Natural killer cell (primary cell): Measurements from ENCODE around the gene RGS10.

DNA sequence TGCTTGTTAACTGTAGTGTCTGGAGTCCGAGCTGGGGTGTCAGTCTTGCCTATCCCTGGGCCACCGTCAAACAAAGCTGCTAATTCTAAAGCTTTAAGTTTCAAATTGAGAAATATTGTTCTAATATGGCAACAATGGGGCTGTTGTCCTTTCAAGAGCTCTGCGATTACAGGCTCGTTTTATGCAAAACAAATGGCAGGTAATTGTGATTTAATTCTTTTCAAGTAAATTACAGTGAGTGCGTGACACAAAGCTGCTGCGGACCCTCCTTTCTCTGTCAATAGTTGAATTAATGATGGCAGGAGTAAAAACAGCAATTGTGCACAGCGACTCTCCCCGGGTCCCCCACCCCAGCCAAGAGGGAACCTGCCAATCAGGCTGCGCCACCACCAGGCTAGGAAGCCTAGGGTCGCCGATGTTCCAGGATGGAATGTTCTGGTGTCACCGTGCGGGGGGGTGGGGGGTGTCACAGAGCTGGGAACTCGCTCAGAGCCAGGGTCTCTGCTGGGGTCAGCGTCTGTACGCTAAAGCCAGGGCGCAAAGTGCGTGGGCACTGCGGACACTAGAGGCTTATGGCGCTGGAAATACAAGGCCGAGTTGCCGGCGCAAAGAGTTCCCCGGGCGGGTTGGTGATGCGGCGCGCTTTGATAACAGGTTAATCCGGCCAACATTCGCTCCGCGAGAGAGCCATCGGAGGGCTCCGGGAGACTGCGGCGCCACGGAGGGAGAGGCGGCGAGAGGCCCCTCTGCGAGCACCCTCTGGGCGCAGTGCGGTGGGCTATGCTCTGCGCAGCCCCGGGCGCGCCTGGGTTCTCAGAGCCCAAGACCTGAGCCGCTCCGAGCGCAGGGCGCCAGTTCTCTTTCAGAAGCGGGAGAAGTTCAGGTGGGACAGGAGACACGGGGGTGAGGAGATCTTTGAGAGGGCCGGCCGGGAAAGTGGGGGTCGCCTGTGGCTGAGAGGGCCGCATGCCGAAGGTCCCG lies 192.2 kb downstream of the EMX2 start:
- PRO-cap = no peak

- PRO-cap = no peak
Observed at GRCh38 chr10:118209261-118209806, 132.8 kb downstream of the FAM204A start.

DNA sequence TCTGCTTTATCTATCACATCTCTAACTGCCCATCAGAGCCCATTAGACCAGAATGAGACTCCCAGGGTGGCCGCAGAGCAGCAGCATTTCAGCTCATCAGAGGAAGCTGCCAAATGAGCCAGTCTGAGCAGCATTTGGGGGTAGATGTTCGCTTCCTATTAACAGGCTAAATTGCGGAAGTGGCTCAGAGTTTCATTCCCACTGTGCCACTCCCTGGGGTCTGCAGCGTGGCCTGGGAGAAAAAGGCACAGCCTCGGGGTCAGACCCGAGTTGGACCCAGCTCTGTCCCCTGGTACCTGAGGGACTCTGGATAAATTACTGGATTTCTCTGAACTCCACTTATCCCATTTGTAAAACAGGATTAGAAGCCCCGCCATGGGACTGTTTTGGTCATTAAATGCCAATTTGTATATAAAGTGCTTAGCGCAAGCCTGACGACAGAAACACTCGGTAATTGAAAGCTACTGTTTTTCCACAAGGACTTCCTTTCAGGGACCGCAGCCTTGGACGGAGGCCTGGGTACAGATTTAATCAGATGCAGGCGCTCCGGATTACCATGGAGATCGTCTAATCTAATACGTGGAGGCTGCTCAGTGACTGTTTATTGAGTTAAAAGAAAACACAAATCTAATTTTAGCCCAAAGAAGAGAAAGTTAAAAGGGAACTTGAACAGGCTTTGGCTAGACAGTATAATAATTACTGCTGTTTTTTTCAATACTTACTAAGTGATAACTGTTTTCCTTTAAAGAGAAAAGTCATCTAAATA lies 73.8 kb upstream of the PRLHR start:
- PRO-cap = no peak

DNA sequence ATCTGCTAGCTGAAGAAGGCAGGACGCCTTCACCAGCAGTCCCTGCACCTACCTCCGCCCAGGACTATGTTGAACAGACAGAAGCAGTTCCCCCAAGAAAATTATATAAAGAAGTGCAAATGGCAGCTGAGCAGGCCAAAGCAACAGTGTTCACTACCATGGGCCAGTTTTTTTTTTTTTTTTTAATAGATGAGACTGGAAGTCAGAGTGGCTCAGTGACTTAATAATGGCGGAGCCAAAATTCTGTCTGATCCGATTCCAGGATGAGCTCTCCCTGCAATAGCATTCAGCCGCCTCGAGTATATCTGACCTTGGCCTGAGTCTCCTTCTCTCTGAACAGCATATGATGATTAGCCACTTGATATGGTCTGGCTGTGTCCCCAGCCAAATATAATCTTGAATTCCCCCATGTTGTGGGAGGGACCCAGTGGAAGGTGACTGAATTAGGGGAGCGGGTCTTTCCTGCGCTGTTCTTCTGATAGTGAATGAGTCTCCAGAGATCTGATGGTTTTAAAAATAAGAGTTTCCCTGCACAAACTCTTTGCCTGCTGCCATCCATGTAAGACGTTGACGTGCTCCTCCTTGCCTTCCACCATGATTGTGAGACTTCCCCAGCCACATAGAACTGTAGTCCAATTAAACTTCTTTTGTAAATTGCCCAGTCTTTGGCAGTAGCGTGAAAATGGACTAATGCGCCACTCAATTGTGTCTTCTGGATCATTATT lies 76.8 kb upstream of the PRLHR start:
- PRO-cap = no peak

DNA sequence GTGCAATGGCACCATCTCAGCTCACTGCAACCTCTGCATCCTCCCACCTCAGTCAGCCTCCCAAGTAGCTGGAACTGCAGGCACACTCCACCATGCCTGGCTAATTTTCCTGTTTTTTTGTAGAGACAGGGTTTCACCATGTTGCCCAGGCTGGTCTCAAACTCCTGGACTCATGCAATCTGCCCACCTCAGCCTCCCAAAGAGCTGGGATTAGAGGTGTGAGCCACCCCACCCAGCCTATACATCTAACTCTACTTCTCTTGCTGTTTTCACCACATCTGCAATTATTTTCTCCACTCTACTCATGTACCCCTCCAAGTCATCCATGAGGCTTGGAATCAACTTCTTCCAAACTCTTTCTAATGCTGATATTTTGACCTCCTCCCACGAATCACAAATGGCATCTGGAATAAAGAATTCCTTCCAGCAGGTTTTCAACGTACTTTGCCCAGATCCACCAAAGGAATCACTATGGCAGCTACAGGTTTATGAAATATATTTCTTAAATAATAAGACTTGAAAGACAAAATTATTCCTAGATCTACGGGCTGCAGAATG lies 23.0 kb downstream of the NANOS1 start:
- PRO-cap = no peak

DNA sequence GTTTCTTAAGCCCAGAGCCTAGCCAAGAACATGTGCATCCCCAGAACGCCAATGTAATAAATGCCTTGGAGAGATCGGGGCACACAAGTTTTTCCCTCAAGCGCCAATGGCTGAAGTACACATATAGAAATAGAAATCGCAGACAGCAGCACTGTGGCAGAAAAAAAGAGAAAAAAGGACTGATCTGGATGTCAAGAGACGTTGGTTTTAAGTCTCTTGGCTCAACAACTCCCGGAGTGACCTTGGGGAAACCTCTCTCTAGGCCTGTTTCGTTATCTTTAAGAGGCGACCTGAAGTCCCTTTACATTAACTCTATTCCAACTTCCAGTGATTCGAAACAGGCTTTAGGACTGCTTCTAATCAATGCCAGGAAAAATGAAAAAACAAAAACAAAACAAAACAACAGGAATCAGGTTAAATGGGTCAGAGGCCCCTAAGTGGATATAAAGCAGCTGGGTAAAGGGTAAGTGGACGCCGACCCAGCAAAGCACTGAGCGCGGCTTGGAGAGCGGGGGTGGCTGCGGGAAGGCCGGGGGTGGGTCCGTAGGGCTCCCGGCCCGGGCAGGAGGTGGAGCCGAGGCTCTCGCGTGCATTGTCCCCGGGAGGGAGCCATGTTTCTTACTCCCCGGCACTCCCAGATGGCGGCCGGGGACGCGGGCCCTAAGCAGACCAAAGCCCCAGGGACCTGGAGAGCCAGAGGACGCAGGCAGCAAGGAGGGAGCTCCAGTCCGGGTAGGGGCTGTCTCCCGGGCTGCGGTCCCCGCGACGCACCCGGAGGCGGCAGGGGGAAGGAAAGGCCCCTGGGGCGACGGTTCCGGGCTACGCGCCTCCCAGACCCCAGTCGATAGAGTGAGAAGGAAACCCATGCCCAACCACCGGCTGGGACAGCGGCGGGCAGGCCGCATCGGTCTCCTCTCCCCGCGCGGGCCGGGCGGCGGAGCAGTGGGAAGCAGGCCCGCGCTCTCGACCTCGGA lies 721 bp downstream of the EIF3A start:
- PRO-cap = bidirectional peak, plus-strand start at position 631 of the sequence, minus-strand start at position 492 of the sequence; bidirectional peak, plus-strand start at position 871 of the sequence, minus-strand start at position 851 of the sequence

DNA sequence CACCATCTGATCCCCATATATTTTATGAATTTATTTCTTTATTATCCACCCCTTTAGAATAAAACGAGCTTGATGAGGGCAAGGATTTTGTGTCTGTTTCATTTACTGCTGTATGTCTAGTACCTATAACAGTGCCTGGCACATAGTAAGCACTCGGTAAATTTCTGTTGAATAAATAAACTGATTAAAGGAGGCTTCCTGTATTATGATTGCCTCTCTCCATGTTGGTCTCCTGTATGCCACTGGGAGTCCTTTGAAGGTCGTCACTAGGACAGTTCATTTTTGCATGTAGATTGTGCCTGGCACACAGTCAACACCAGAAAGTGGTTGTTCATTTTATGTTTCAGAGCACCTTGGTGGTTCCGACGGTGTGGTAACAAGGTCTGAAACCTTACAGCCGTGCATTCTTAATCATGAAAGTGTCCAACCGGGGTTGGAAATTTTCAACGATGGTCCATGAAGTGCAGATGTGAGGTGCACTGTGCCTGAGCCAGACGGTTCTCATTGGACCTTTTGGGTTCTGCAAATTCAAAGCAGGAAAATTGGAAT lies 9.7 kb upstream of the EIF3A start:
- PRO-cap = unidirectional peak, plus-strand start at position 346 of the sequence; unidirectional peak, plus-strand start at position 438 of the sequence

GRCh38 chr10:119113723-119114427 lies 10.0 kb downstream of the DENND10 start:
- PRO-cap = no peak

- PRO-cap = no peak
Observed at GRCh38 chr10:119296582-119297123, 89.3 kb downstream of the GRK5 start.

- PRO-cap = no peak
Observed at GRCh38 chr10:119315016-119315587, 107.7 kb downstream of the GRK5 start.

DNA sequence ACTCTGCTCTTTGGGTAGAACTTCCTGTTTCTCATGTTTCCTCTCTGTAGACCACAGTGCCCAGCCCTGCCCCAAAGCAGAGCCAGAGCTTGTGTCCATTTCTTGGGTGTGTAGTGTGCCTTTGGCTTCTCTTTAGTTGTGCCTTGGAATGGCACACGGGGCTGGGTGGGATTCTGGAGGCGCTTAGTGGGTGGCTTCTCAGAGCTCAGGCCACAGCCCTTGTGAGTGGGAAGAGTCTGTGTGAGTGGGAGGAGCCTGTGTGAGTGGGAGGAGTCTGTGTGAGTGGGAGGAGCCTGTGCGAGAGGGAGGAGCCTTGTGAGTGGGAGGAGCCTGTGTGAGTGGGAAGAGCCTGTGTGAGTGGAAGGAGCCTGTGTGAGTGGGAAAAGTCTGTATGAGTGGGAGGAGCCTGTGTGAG lies 152.8 kb downstream of the GRK5 start:
- PRO-cap = no peak

DNA sequence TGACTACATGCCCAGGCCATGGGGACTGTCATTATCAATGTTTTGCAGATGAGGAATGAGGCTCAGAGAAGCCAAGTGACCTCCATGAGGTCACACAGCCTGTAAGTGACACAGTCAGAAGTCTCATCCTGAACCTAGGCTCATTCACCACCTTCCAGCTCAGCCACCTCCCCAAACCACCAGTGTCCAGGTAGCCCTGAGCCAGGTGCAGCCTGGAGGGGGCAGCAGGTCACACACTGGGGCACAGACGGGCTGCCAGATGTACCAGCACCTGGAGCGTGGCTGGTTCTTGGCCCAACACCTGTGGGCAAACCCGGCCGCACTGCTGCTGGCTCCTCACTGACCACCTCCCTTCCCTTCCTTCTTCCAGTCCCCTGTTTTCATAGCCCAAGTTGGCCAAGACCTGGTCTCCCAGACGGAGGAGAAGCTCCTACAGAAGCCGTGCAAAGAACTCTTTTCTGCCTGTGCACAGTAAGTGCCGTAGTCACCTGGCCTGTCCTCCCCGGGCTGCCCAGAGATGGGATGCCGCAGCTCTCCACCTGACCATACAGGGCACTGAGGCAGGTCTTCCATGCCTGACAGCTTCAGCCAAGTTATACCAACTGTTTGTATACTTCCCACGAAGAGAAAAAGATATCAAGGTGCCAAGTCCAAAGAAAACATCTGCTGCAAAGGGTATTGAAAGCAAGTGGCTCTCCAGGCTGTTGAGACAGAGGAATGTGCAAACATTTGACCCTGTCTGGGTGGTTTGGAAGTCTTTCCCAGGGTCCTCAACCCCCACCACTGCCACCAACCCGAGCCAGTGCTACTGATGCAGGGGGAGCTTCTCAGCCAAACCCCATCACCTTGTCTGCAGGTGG lies 119.5 kb downstream of the RGS10 start:
- PRO-cap = no peak

- PRO-cap = no peak
Observed at GRCh38 chr10:119542588-119542975, at the start of gene RGS10. TSS of gene RGS10 (minus strand) at chr10:119542719.

- PRO-cap = no peak
Observed at GRCh38 chr10:119597667-119597932, 836 bp upstream of the TIAL1 start.

- PRO-cap = no peak
Observed at GRCh38 chr10:119657042-119657565, 5.9 kb downstream of the BAG3 start.

DNA sequence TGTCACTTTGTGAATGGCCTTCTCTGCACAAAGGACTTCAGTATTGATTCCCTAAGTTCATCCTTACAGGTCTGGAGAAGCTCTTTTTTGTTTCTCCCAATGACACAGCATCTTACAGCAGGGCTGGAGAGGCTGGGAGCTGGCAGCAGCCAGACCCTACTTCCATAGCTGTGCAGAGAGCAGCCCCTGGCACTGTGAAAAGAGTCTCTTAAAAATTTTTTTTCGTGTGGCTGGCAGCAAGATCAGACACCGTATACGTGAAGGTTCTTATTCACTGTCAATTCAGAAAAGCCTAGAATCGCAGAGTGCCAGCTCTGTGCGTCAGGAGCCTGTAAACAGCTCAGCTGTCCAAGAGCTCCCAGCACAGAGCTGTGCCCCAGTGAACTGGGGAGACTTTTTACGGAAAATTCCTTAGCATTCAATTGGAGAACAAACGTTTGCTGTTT lies 6.5 kb downstream of the BAG3 start:
- PRO-cap = no peak

DNA sequence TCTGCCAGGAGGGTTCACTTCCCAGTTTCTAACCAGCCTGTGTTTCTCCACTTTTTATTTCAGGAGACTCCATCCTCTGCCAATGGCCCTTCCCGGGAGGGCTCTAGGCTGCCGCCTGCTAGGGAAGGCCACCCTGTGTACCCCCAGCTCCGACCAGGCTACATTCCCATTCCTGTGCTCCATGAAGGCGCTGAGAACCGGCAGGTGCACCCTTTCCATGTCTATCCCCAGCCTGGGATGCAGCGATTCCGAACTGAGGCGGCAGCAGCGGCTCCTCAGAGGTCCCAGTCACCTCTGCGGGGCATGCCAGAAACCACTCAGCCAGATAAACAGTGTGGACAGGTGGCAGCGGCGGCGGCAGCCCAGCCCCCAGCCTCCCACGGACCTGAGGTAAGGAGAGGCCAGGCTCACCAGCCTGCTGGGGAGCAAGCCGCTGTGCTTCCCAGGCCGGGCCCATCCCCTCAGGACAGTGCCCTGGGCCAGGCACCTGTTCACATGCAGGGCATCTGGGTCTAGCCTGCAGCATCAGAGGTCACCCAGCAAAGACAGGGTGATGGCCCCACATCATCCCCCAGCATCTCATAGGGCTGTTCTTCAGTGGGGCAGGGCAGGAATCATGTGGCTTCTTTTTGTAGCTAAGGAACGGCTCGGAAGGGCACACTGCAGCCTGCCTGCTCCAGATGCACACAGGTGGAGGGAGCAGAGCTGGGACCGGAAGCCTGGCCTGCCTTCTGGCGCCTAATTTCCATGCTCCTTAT lies 18.8 kb downstream of the BAG3 start:
- PRO-cap = no peak

DNA sequence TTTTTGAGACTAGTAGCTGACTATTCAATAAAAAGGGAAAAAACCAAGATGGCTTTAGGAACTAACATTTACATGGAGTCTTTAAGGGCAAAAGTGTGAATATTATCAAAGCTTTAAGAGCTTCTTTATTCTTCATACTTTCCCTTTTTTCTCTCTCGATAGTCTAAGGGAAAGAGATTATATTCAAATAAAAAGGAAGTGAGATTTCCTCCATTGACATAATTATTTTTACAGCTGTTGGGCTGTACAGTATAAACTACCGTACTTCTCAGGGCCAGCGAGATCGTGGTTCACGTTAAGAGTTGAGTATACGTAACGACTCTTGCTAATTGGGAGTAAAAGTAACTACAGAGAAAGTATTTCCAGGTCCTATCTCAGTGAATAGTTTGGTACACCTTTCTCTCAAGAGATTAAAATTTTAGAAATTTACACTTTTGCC lies 57.7 kb downstream of the INPP5F start:
- PRO-cap = no peak

GRCh38 chr10:119830560-119831569 lies 41.8 kb downstream of the MCMBP start:
- PRO-cap = no peak

DNA sequence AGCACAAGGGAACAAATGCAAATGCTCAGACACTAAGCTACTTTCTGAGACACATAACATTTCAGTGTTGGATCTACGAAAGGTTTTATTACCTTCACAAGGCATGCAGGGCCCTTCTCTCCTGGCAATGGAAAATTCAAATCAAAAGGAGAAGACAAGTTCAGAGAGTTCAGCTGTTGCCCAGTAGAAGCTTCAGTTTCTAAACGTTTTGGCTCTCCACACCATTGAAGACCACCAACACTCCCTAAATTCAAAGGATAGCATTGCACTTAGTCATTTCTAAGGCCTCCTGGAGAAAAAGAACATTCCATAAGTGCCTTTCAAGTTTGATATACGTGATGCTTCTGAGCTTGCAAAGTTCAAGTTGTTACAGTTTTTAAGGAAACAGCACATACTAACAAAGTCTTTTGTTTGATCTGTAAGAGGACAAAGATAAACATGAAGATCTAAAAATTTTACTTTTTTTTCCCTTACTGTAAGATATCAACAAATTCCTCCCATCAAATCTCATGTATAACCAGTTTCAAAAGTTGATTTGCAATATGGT lies 23.2 kb downstream of the MCMBP start:
- PRO-cap = no peak